NT2/D1 (cell line): Measurements from ENCODE around the gene SPATA31D1.

DNA sequence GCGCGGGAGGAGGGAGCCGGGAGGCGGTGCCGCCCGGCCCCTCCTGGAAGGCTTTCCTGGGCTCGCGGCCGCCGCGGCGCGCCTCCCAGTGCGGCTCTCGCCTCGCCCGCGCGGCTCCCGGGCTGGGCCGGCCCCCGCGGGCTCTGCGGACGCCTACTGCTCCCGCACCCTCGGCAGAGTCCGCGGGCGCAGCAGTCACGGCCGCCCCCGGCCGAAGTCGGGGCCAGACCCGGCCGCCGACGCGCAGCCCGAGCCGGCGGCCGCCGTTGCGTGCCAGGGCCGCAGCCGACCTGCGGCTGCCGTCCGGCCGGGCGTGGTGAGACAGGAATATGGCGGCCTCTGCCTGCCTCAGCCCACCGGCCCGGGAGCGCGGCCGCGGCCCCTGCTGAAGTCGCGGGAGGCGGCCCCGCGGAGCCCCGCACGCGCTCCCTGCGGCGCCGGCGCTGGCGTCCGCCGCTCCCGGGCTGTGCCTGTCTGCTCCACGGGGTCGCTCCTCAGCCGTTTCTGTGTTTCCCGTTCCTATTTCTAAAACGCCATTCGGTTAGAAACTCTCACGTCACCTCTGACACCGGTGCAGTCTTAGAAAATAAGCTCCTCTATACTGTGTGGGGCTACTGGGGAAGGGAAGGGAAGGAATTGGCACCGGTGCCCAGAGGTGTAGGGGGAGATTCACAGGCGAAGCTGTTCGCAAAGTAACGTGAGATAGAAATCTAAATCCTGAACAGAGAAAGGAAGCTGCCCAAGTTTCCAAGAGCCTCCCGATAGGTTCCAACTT lies 593 bp upstream of the GNAQ start:
- RRBS, 2 experiments: 1 to 2% methylated on average over 48 to 56 of the region's 89 CpGs

- RRBS, 2 experiments: no CpG with 5 or more reads among the region's 25 CpGs
Observed at GRCh38 chr9:78295965-78296709, 788 bp upstream of the PSAT1 start.

DNA sequence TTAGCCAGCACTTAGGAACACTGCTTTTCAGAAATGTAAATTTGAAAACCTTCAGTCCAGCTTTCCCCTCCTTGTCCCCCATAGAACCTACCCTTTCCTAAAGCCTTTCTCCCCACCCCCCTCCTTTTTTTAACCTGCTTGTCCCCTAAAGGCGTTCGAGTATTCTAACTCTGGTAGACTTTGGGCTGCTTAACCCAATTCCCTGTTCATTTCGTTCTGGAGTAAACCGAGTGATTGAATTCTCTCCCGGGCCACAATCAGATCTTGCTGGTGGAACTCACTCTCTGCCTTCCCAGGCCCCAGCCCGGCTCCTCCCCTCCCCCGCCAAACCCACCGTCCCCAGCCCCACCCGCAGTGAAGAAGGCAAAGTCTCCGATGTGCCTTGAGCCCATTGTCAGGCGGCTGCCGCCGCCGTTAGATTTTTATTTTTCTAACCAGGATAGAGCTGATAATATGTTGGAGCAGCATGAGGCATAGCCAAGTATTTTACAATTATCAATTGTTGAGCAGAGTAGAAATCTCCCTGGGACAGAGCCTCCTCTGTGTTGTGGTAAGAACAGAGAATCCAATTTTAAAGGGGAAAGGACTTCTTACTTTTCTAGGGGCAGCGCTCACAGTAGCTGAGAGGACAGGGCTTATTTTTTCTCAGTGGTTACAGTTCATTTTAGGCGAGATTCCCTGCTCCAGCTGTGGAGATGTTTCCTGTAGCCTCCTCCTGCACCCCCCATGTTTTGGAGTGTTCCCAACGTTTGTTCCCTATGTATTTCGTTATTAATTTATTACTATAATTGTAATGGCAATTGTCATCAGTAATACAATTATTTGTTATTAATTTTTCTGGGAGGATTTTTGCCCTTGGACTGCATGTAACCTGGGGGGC lies 1.2 kb downstream of the PSAT1 start:
- RRBS, 2 experiments: 2 to 5% methylated on average over 2 of the region's 18 CpGs

DNA sequence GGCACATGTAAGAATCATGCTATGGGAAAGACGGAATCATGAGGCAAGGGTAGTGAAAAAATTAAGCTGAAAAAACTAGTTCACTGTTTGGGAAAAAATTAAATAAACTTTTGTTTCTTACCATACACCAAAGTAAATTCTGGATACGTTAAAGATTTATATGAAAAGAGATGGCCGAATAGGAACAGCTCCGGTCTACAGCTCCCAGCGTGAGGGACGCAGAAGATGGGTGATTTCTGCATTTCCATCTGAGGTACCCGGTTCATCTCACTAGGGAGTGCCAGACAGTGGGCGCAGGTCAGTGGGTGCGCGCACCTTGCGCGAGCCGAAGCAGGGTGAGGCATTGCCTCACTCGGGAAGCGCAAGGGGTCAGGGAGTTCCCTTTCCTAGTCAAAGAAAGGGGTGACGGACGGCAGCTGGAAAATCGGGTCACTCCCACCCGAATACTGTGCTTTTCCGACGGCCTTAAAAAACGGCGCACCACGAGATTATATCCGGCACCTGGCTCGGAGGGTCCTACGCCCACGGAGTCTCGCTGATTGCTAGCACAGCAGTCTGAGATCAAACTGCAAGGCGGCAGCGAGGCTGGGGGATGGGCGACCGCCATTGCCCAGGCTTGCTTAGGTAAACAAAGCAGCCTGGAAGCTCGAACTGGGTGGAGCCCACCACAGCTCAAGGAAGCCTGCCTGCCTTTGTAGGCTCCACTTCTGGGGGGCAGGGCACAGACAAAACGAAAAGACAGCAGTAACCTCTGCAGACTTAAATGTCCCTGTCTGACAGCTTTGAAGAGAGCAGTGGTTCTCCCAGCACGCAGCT lies 132.8 kb upstream of the TLE4 start:
- RRBS, 2 experiments: no CpG with 5 or more reads among the region's 36 CpGs

- RRBS, 2 experiments: no CpG with 5 or more reads among the region's 5 CpGs
Observed at GRCh38 chr9:79812332-79812894, 240.6 kb downstream of the TLE4 start.

GRCh38 chr9:81335919-81336386 lies 353.4 kb downstream of the TLE1 start:
- RRBS, 2 experiments: no CpG with 5 or more reads among the region's 2 CpGs

- RRBS, 2 experiments: no CpG with 5 or more reads among the region's 20 CpGs
Observed at GRCh38 chr9:81592865-81593568, 96.3 kb downstream of the TLE1 start.

- RRBS, 2 experiments: no CpG with 5 or more reads among the region's 5 CpGs
Observed at GRCh38 chr9:81683988-81684621, 5.2 kb downstream of the TLE1 start.

- RRBS, 2 experiments: no CpG with 5 or more reads among the region's 4 CpGs
Observed at GRCh38 chr9:81686670-81687040, 2.7 kb downstream of the TLE1 start.

DNA sequence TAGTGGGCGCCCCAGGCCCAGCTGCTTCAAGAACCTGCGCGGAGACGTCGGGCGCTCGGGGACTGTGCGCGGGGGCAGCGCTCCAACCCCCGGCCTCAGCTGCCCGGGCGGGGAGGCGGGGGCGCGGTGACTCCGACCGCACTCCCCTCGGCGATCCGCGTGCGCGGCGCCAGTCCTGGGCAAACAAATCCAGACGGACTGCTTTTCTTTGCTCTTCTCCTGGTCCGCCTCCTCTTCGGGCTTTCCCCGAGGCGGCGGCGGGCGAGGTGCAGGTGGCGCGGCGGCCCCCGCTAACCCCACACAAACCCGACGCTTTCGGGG lies 926 bp downstream of the TLE1 start:
- RRBS, 2 experiments: 0 to 4% methylated on average over 5 of the region's 40 CpGs

DNA sequence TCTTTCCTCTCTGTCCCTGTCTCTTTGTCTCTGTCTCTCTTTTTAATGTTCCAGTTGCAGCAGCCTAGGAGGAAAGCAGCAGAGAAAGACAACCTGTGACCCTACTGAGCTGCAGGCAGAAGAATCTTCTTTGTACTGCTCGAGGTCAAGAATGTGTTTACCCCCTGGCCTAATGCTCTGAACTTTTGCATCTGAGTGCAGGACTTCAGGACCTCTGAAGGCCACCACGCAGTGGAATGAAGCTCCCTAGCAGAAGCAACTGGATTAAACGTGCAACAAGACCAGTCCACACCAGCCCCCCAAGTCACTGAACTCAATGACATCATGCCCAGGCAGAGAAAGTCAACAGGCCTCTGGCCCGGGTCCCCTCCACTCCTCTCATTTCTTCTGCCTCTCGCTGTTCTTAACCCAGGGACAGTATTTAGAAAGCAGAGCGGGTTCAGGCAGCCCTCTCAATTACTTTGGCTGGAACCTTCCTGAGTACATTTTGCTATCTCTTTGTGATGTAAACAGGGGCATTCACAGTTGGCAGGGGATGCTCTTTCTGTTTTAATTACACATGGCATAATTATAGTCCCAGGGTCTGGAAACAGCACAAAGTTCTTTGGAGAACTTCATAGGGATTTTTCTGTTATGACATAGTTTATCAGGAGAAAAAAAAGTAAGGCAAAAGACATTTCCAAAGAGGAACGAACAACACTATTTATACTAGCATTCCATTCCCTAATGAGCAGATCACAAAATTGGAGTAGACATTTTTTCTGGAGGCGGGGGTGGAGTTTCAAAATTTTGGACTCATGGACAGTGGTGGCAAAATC lies 108.3 kb upstream of the SPATA31D4 start:
- RRBS, 2 experiments: no CpG with 5 or more reads among the region's 8 CpGs

GRCh38 chr9:81879635-81879981 lies 48.6 kb upstream of the SPATA31D4 start:
- RRBS, 2 experiments: no CpG with 5 or more reads among the region's 4 CpGs

- RRBS, 2 experiments: no CpG with 5 or more reads among the region's 4 CpGs
Observed at GRCh38 chr9:81988668-81989024, at the start of gene SPATA31D1. TSS of gene SPATA31D1 (plus strand) at chr9:81988772.

GRCh38 chr9:82127983-82128882 lies 139.7 kb downstream of the SPATA31D1 start:
- RRBS, 2 experiments: no CpG with 5 or more reads among the region's 6 CpGs

DNA sequence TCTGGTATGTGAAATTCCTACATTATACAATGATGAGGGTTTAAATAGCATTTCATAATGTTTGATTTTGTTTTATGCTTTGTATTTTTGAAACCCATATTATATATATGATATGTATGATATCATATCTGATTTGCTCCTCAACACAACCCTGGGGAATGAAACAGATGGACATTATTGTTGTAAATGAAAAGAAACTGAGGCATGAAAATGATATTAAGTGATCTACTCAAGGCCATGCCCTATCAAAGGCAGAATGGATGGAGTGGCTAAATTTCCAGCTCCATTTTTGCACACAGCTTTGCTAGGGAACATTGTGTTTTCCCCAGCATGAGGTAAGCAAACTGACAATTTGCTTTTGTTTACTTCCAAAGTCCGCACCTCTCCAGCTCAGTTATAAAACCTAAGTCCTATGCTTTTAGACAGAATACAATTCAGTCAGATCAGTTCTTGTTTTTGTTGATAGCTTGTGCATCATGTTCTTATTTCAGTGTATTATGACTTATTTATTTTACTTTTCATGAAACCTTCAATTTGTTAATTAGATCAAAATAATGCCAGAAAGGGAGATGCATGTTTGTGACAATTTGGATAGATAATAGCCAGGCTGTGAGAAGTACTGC lies 380.6 kb downstream of the SPATA31D1 start:
- RRBS, 2 experiments: no CpG with 5 or more reads among the region's 1 CpG

DNA sequence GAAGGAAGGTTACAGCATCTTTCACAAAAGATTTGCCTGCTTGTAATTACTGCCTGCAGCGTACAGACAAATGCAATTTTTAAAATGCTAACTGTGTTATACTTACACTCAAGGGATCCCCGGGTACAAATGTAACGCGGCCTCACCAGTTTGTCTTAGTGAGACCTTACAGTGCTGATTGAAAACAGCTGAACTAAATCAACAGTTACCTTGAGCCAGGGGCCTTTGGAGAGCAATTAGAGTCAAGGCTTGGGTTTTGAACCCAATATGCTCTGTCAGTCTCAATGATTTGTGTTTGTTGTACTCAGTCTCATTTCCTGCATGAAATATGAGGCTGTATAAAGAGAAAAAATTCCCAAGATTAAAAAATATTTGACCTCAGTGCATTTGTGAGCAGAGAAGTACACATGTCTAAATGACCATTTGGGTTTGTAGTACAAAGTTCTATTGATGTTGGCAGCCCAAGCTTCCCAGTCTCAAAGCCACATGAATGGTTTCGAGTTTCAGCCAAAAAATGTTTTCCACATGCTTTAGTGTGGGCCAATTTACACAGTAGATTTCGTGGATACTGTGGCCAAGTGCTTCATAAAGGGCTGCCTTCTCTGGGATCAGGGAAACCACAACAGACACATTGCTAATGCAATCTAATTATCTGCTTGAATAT lies 500.0 kb downstream of the SPATA31D1 start:
- RRBS, 2 experiments: no CpG with 5 or more reads among the region's 6 CpGs

DNA sequence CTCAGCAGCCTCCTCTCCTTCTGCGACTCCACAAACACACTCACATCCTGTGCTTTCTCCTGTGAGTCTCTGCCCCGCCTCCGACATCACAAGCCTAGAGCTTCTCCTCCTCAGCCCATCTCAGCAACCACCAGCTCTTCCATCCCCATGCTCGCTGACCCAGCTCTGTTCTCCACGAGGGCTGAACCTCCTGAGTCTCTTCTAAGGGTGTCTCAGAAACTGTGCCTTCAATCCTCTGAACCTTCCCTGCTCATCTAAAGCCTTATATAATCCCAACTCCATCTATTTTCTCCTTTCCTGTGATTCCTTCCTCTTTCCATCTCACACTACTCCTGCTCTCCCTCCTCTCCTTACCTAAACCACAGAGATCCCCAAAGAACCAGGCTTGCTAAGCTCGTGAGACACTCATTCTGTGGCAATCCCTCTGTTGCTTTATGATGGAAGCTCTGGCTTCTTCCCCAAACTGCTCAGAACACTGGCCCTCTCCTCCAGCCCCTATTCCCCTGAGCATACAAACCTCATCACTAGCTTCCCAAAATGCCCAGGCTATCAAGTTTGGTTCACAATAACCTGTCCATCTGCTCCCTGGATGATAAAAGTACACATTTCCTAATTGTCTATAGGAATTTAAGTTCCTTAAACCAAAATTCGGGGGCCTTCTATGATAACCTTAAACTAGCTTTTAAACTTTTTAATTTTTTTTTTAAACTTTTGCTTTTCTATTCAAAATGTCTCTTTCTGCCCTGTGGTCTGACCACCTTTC lies 55.1 kb downstream of the RASEF start:
- RRBS, 2 experiments: no CpG with 5 or more reads among the region's 7 CpGs

DNA sequence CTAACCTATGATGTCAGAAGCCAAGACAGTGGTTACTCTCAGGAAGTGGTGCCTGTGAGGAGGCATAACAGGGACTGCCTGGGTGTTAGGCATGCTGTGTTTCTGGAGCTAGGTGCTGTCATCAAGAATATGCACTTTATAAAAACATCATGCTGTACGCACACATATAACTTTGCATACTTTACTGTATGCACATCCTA lies 30.1 kb downstream of the FRMD3 start:
- RRBS, 2 experiments: no CpG with 5 or more reads among the region's 1 CpG

DNA sequence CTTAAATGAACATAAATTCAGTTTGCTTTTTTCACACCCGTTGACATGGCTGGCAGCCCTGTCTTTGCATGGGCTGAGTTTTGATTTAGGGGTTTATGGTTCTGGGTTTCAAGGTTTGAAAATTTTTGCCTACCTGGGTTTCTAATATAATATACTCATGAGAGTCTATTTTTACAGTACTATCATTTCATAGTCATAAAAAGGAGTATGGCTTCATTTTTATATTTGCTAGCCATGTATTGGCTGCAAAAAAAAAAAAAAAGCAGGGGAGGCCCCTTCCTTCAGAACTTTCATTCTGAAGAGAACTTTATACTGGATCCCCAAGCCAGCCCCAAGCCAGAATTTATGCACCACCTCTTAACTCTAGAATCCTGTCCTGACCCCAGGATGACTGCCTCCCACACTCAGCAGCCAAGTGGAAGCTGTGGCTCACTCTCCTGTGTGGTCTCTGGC lies 19.4 kb downstream of the IDNK start:
- RRBS, 2 experiments: no CpG with 5 or more reads among the region's 1 CpG

DNA sequence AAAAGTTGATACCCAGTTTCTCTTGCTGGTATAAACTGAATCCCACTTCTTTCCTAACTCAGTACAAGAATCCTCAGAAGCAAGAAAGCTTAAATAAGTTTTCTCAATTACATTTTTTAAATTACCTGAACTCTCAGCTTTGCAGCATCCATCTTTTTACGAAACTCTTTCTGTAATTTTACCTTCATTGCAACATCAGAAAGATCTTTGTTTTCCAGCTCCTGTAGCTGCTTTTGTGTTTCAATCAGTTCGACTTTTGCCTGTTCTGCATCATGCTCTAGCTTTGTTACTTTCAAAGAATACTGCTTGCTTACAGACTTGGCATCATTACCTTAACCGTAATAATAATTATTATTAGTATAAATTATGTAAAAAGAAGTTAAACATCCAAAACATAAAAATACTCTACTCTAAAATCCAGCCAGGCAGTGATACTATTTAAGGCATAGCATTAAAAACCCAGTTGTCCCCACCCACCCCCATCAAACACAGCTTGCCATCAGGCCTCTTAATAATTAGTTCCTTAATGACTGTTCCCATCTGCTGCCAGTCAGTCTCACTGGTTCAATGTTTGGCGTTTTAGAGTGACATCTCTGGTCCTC lies 37.4 kb downstream of the KIF27 start:
- RRBS, 2 experiments: no CpG with 5 or more reads among the region's 4 CpGs